Mesenteric fat pad (tissue), 1 donor: ENCODE data around the gene RARG.

DNA sequence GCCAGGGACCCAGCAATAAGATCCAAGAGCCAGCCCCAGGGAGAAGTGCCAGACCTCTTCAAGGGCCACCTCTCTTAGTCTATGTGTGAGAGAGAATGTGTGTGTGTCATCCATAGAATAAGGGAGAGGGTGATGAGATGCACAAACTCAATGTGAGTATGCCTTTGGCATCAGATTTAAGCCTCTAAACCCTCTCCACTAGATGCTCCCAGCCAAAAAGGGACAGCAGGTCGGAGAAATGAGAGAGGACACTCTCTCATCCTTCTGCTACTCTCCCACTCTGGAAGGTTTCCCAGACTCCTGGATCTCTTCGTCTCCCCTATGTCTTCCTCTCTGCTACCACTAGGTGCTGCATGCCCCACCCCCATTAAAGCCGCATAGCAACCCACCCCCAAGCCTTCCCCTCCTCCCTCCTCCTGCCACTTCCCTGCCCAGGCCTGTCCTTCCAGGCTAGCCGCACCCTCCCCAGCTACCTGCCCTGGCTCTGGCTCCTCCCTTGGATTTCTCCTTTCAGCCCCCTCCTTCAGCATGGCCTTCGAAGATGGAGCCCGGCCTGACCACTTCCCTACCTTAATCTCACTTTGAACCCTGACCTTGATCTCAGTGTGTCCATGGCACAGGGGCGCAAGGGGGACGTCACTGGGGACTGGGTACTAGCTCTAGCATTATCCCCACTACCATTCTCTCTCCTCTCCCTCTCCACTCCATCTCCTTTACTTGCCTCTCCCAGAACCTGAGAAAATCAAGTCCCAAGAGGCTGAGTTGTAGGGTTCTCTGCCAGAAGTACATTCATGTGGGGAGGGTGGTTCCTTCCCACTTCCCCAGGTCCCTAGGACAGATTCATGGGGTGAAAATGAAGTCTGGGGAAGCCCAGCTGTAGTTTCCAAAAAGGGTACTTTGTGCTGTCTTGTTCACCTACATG is 7.4 kb downstream of the RARG start:
- PRO-cap, result no peak

DNA sequence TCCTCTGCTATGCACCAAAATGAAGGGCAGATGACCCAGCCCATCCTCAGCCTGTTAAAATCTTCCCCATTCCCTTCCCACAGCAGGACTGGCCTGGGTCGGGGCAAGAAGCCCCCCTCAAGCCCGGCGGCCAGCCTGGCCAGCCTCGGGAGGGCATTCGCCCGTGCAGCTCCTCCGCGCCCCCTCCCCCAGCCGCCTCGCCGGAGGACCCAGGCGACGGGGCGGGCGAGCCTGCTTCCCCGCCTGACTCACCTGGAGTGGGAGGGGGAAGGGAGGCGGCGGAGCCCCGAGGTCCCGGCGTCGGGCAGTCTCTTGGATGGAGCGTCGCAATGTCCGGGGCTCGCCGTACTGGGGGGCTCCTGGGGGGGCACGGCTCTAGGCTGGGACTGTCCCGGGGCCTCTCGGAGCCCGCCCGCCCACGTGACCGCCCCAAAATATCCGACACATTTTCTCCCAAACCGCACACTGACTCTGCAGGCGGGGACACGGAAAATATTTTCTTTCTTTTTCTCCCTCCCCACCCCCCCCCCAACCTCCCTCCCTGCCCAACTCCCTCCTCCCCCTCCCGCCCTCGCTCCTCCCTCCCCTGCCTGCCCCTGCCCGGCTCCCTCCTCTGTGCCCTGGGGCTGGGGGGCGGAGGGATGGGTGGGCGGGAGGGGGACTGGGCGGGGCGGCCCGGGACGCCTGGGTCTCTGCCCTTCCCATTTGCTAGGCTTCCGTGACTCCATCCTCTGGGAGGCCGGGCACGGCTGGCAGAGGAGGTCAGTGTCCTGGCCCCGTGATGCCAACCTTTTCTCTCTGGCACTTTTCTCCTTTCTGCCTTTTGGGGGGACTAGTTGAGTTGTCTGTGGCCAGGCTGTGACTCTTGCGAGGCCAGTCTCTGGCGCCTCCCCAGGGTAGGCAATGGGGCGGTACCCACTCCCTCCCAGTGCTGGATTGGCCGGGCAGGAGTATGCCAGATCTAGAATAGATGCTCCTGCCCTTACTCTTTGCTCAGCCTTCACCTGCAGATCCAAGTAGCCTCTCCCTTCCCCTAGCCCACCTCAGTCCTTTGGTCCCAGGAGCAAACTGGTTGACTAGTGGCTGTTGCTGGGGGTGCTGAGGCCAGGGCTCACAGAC is at the start of gene RARG:
Gene RARG, minus strand, starts transcription at position 488 of the 1,119 bp plus-strand sequence.
- PRO-cap, result no peak

- PRO-cap, result no peak
Measured at GRCh38 chr12:53241629-53241760, 205 bp upstream of the ENSG00000283536 start.

GRCh38 chr12:53267575-53267954 is 534 bp upstream of the ESPL1 start:
- PRO-cap, result no peak

GRCh38 chr12:53380519-53380943 is 555 bp downstream of the SP1 start:
- PRO-cap, result unidirectional peak, minus-strand start at chr12:53380593

- PRO-cap, result no peak
Measured at GRCh38 chr12:53381341-53381896, 1.4 kb downstream of the SP1 start.

GRCh38 chr12:53415313-53415575 is 8.4 kb upstream of the AMHR2 start:
- PRO-cap, result no peak

- PRO-cap, result no peak
Measured at GRCh38 chr12:53441821-53442396, 375 bp downstream of the PRR13 start.

DNA sequence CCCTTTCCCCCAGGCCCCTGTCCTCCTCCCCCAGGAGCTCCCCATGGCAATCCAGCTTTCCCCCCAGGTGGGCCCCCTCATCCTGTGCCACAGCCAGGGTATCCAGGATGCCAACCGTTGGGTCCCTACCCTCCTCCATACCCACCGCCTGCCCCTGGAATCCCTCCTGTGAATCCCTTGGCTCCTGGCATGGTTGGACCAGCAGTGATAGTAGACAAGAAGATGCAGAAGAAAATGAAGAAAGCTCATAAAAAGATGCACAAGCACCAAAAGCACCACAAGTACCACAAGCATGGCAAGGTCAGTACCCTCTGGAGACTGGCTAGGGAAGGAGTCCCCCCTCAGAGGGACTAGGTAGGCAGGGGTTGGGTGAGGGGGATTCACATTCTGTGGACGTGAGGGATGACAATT is 1.9 kb downstream of the PRR13 start:
- PRO-cap, result no peak

- PRO-cap, result unidirectional peak, plus-strand start at chr12:53452329
Measured at GRCh38 chr12:53452171-53453097, 532 bp downstream of the PCBP2 start.

- PRO-cap, result no peak
Measured at GRCh38 chr12:53453918-53455174, 2.4 kb downstream of the PCBP2 start.

DNA sequence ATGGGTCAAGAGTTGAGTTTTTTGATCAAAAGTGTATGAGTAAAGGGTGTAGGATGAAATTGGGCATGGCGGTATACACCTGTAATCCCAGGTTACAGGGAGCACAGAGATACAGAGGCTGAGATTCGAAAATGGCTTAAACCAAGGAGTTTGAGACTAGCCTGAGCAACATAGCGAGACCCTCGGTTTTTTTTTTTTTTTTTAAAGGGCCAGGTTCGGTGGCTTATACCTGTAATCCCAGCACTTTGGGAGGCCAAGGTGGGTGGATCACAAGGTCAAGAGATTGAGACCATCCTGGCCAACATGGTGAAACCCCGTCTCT is 19.1 kb downstream of the PCBP2 start:
- PRO-cap, result no peak

- PRO-cap, result no peak
Measured at GRCh38 chr12:53476078-53477415, 22.7 kb downstream of the MAP3K12 start.

GRCh38 chr12:53493390-53494123 is 5.7 kb downstream of the MAP3K12 start:
- PRO-cap, result no peak

GRCh38 chr12:53658677-53659414 is 17.0 kb downstream of the ATP5MC2 start:
- PRO-cap, result no peak

- PRO-cap, result no peak
Measured at GRCh38 chr12:53659987-53660487, 15.8 kb downstream of the ATP5MC2 start.

GRCh38 chr12:53674838-53675367 is 980 bp downstream of the ATP5MC2 start:
- PRO-cap, result no peak

GRCh38 chr12:53696083-53696739 is 20.3 kb upstream of the ATP5MC2 start:
- PRO-cap, result no peak

DNA sequence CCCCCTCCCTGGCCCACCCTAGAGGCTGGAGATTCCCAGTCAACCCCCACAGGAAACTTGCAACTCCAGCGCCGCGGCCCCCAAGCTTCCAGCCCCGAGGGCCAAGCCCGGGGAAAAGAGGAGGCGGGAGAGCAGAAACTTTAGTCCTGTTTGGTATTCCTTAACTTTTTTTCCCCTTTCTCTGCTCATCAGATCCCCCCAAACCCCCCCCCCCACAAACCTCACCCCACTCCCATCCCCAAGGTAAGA is 617 bp upstream of the HOXC10 start:
- PRO-cap, result no peak

GRCh38 chr12:53995247-53996219 is 4.4 kb upstream of the HOXC9 start:
- PRO-cap, result bidirectional peak, plus-strand start at chr12:53995687, minus-strand start at chr12:53995586